Spleen (tissue), 7 donors: ENCODE measurements around the gene TAAR1.

GRCh38 chr6:131998502-131999110 lies 47.4 kb upstream of the CCN2 start:
- PRO-cap, 4 experiments: no peak in any of the 4 experiments
- RAMPAGE, long total RNA, 4 experiments: no peak in any of the 4 experiments

DNA sequence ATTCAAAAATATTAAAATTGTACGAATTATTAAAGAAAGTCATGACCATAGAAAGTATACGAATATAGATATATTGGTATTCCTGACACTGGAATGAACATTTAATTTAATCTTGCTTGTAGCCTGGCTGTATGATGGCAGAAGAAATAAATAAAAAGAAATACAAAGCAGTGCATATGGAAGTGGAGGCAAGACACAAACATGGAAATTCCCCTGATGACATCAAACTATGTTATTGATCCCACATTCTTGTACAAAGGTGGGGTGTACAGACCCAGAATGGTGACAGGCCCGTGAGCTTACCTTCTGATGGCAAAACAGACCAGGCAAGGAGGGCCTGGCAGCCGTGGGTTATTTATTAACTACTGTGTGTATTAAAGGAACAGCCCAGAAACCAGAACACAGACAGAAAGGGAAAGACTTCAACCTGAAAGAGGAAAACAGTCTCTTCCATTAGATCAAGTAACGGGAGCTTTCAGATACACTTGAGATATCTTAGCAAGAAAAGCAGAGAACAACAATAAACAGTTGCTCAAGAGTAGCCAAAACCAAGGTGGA lies 67.7 kb downstream of the MOXD1 start:
- PRO-cap, 4 experiments: no peak in any of the 4 experiments
- RAMPAGE, long total RNA, 4 experiments: no peak in any of the 4 experiments

DNA sequence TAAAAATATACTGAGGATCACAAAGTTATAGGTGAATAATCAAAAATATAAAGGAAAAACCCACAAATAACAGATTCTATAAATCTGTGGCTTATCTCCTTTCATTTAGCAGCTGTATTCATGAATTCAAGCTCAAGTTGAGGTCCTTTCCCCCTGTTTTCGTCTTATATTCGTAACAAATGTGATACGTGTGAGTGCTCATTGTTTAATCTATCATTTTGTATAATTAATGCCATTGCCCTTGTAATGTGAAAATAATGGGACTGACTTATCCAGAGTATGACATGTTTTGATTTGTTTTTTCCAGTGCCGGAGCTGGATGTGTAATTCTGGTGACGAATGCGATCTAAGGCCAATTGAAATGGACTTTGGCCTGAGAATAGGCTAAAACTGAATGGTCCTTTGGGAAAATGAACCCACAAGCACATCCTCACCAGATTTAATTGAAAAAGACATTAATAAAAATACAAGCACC lies 6.5 kb upstream of the TAAR5 start:
- PRO-cap, 4 experiments: no peak in any of the 4 experiments
- RAMPAGE, long total RNA, 4 experiments: no peak in any of the 4 experiments

DNA sequence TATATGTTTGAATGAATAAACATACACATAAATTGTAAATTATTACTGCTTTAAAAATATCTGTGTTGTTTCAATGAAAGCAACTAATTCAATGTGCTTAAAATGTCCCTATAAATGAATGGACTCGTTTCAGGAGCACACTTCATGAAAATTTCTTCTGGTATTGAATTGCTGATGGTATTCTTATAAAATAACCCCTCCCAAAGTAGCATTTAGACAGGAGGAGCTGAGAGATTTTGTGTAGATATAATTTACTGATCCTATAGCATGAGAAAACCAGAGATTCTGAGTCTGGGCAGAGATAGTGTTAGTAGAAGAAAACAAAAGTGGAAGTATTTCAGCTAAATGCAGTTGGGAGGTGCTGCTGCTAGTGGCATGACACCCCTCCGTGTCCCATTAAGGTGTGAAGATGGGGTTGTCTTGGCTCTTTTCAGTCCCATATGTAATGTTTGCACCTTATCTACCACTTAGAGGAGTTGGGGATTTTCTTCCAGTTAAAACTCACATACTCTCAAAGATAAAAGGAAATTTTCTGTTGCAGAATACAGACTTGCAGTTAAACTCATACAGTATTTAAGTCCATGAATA lies 11.7 kb downstream of the TAAR2 start:
- PRO-cap, 4 experiments: peak in 1 of 4 experiments; most common plus-strand start position 344 of the sequence (in 1)
- RAMPAGE, long total RNA, 4 experiments: no peak in any of the 4 experiments

- PRO-cap, 4 experiments: peak in 4 of 4 experiments; most common minus-strand start chr6:132624789 (in 4)
- RAMPAGE, long total RNA, 4 experiments: no peak in any of the 4 experiments
These were observed 606 bp upstream of the TAAR2 start for GRCh38 chr6:132624715-132625047.

DNA sequence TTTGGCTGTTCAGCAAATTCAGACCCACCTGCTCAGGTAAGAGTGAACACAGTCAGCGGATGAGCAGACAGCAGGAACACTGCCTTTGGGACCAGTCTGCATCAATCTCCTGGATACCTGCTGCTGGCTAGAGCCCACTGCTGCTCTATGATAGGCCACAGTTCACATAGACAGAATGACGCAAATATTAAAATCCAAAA lies at the start of gene TAAR1:
Gene TAAR1, minus strand, starts transcription at position 81 of the 200 bp plus-strand sequence.
- PRO-cap, 4 experiments: no peak in any of the 4 experiments
- RAMPAGE, long total RNA, 4 experiments: no peak in any of the 4 experiments

DNA sequence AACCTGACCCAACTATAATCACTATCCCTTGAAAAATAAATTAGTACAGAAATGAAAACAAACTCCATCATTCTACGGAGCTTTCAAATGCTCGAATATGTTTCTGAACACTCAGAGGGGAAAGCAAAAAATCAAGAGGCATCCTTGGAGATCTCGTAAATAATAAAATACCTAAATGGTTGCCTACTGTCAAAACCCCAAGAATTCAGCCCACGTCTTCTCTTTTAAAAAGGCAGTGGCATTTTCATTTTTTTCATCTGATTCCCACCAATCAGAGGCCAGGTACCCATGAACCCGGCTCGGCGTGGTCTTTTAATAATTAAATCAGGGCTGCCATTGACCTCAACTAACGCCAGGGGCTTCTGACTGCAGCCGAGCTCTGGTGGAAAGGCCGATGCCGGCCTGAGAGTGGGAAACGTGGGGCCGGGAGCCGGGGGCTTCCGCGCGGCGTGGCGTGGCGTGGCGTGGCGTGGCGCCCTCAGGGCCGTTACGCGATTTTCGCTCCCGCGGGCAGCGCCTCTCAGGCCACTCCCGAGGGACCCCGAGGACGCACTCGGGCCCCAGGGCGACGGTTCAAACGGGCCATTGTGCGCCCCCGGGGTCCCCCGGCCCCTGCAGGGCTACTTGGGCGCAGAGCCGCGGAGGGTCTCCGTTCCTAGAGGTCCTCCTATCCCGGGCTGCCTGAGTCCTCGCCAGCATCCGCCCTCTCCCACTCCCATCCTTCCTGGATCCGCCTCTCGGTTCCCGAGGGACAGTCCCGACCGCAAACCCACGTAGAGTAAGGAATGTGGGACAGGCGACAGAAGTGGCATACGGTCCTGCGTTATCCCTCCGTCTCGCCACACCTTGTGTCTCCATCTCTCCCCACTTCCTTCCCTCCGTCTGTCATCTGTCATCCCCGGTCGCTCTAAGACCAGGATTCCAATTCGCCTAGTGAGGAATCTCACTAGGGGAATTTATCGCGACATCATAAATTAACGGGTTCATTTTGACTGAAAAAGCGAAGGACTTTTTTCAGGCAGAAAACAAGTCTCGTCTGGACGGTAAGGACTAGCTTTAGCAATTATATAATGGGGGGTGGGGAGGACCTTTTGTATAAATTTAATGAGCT lies 981 bp upstream of the TBPL1 start:
- PRO-cap, 4 experiments: peak in 4 of 4 experiments; most common plus-strand start position 387 of the sequence (in 3); most common minus-strand start position 722 of the sequence (in 3)
- RAMPAGE, long total RNA, 4 experiments: no peak in any of the 4 experiments

- PRO-cap, 4 experiments: no peak in any of the 4 experiments
- RAMPAGE, long total RNA, 4 experiments: no peak in any of the 4 experiments
These were observed 110.4 kb upstream of the SLC2A12 start for GRCh38 chr6:134162632-134163489.

DNA sequence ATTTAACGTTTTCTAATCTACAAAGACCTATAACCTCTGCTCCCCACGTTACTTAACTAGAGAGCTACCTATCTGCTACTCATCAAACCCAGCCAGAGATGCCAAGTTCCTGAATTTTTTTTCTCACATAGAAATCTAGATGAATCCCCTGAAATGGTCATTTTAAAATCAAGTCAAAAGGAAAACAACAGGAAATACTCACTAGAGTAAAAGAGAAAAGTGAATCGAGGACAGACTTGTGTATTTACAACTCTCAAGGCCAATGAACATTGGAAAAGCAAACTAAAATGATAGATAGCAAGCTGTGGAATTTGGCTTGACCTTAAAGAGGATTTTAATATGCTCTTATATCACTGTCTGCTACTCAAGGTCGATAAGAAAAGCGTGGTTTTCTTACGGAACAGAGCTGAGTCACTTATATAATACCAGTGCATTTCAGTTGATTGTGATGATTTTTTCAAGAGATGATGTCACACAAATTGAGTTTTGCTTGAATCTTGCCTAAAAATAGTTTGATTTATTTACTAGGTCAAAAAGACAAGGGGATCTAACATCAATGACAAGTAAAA lies 67.9 kb downstream of the SGK1 start:
- PRO-cap, 4 experiments: no peak in any of the 4 experiments
- RAMPAGE, long total RNA, 4 experiments: no peak in any of the 4 experiments

DNA sequence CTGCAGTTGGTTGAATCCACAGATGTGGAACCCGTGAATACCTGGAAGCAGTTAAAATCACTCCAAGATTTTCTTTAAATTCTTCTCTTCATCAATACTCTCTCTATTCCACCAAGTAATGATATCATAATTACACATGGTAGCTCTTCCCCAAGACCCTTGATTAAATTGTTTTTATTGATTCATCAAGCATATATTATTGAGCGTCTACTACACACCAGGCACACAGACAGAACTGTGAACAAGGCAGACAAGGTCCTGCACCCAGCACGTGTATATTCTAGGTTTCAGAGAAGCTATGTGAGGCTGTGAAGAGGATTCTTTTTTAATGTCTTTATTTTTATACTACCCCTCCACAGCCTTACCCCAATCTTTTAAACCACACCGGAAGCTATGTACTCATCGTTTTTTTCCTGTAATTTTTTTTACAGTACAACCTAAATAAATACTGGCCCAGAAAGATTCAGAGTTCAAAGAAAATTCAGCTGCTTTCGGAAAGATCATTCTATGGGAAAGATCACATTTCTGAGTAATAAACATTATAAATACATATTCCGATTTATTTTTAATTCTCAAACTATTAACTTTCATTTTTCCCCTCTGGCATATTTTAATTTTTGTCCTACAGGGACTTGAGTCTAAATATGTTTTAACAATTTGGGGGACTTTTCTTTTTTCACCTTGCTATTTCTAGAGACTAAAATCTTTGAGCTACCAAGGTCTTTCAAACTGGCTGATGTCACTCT lies 10.0 kb downstream of the SGK1 start:
- PRO-cap, 4 experiments: no peak in any of the 4 experiments
- RAMPAGE, long total RNA, 4 experiments: no peak in any of the 4 experiments

DNA sequence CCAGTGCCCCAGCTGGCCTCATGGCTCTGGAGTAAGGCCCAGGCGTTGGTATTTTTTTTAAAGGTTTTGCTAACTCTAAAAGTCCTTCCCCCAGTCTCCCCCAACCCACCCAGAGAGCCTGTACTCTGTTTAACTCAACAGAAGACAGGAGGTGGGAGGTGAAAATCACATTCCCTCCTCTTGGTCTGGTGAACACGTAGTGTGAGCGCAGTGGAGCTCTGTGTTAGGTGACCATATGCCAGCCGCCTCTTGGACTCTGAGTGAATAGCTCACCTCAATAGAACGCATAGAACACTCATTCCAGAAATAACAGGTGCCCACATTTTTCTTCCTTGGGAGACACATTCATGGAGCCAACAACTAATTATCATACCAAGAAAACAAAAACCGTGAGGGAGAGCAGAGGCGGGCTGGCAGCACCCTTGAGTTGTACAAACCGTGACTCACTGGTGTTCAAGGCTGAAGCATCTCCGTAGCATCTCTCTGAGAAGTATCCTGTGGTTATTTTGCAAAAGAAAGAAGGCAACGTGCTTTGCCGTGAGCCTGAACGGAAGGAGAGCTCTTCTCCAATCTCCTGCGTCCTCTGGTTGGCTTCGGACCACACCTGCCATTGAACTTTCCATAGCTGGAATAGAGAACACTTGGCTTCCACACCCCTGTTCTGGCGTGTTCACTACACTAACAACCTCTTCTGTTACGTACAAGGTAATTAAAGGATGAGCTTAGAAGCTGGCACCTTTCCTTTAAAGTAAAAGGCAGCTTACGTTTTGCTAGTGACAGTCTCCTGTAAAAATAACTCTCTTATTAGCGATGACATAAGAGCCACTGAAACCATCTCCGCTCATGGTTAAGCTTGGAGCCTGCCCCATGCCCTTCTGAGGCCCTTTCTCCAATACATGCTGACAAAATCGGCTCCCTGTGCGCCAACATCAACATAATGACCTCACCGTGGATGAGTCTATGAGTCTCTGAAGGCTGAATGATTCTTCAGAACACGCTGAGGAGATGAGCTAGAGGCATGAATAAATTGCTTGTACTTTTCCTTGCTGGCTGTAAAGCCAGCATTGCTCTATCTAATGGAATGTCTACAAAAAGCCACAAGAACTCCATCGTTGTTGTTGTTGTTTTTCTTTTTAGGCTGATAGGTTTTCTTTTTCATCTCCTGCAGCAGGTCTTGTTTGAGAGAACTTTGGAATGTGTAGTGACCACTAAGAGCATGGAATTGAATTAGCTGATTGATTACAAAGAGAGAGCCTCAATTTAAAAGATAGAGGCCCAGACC lies 30.3 kb upstream of the SGK1 start:
- PRO-cap, 4 experiments: no peak in any of the 4 experiments
- RAMPAGE, long total RNA, 4 experiments: no peak in any of the 4 experiments

- PRO-cap, 4 experiments: no peak in any of the 4 experiments
- RAMPAGE, long total RNA, 4 experiments: no peak in any of the 4 experiments
These were observed 211.9 kb upstream of the SGK1 start for GRCh38 chr6:134529756-134530362.

DNA sequence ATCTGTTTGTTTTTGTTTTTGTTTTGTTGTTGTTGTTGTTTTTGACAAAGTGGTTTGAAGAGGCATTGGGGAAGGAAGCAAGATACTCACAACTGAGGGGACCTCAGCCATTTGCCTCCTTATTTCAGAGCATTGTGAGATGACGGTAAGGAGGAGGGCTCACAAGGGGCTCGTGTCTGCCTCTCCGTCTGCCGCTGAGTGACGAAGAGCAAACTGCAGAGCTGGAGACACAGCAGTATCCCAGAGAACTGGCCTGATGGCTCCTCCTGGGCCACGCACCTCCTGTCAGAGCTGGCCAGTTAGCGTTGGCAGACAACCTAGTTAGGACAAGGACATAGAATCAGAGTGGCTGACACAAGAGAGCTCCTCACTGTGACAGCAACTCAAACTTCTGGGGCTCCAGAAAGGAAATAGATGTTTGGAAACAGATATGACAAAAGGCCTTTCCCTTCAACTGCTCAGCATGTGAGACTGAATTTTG lies 212.9 kb upstream of the SGK1 start:
- PRO-cap, 4 experiments: no peak in any of the 4 experiments
- RAMPAGE, long total RNA, 4 experiments: no peak in any of the 4 experiments

DNA sequence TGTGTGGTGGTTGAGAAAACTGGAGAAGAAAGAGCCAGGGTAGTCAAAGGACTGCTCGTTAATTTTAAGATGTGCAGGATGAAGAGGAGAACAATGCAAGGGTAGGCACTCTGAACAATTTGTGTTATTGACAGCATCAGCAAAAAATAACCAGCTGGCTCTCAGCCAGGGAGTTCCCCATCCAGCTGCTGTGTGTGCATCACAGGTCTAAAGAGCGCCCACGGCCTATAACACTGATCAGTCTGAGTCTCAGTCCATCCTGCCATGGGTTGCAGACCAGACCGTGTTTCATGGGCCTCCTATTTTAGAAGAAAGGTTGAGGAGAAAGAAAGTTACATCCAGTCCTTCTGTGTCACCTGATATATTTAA lies 313.5 kb downstream of the ALDH8A1 start:
- PRO-cap, 4 experiments: peak in 1 of 4 experiments; most common plus-strand start position 252 of the sequence (in 1)
- RAMPAGE, long total RNA, 4 experiments: no peak in any of the 4 experiments

- PRO-cap, 4 experiments: no peak in any of the 4 experiments
- RAMPAGE, long total RNA, 4 experiments: no peak in any of the 4 experiments
These were observed 229.2 kb downstream of the ALDH8A1 start for GRCh38 chr6:134720509-134721342.

DNA sequence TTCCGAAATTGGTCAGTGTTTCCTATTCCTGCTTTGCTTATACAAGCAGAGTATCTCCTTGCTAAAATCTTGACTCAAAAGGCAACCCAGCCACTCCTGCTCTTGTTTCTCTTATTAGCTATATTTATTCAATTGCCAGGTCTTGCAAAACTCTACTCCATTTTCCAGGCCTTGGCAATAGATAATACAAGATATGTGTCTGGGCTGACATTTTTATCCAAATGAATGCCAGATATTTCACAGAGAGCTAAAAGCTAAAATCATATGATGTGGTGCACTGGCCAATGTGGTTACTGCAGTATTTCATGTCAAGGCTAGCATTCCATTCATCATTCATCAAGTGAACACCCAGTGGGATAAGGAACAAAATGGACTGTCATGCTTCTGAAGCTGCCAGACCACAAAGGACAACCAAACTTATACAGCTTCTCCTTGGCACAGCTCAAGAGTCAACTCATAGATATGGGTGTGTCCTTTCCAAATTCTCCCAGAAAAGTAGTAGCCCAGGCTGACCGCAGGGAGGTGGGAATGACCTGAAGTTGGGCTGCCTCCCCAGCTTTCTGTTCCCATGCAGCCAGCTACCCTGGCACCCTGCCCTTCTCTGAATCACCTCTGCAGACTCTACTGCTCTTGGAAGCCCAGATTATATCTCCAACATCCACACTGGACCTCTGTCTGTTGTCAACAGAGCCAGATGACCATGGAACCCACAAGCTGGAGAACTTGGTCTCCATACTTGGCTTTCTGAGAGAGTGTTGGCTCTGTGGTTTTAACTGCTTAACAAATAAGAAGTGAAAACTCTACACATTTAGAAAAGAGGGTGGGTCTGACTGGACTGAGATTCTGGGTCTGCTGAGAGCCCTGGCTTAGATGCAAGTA lies 122.9 kb downstream of the ALDH8A1 start:
- PRO-cap, 4 experiments: no peak in any of the 4 experiments
- RAMPAGE, long total RNA, 4 experiments: no peak in any of the 4 experiments

DNA sequence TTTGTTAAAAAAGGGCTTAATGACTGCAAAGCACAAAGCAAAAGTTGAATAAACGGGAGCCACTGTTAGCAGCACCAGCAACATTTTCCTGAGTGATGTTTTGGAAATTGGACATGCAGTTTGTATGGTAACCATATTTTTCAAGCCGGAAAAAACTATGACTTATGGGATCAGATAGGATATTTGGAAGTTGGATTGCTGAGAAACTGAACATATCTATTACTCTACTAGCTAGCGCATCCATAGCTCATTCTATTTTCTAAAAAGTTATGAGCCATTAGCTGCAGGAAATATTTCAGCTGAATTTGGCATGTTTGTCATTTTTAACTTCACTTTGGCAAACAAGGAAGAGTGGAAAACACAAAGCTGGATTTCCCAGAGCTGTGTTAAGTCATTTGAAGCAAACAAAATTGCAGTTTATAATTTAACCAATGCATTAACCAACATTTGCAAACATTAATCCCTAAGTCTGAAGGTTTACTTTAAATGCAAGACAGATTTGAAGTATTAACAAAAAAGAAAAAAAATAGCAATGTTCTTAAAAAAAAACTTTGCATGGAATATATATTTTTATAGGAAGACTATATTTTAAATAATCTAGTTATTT lies 1.3 kb downstream of the ALDH8A1 start:
- PRO-cap, 4 experiments: no peak in any of the 4 experiments
- RAMPAGE, long total RNA, 4 experiments: no peak in any of the 4 experiments

DNA sequence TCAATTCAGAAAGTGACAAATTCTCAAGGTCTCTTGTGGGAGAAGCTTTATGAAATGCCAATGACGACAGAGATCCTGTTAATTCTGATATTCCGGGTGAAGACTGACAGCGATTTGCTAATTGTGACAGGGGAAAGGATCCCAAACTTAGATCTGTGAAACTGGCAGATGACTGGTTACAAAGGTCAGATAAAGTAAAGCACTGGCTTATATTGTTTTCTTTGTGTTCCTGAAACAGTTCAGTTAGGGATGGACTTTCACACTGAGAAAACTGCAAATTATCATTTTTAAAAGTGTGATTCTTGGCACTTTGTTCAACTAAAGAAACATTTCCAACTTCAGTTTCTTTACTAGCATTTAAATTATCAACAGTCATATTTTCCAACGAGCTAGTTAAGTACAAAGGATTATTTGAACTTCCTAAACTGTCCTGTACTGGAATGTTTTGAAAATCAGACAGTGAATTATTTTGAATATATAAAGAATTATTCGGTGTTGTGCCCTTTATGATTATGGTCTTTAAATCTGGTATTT lies 17.5 kb downstream of the HBS1L start:
- PRO-cap, 4 experiments: no peak in any of the 4 experiments
- RAMPAGE, long total RNA, 4 experiments: no peak in any of the 4 experiments

- PRO-cap, 4 experiments: no peak in any of the 4 experiments
- RAMPAGE, long total RNA, 4 experiments: no peak in any of the 4 experiments
These were observed 9.9 kb downstream of the HBS1L start for GRCh38 chr6:135044649-135045205.

- PRO-cap, 4 experiments: no peak in any of the 4 experiments
- RAMPAGE, long total RNA, 4 experiments: no peak in any of the 4 experiments
These were observed 11.4 kb downstream of the MYB start for GRCh38 chr6:135192575-135192907.